Hematopoietic multipotent progenitor cell (in vitro differentiated cells): ENCODE results near the gene C2orf66.

DNA sequence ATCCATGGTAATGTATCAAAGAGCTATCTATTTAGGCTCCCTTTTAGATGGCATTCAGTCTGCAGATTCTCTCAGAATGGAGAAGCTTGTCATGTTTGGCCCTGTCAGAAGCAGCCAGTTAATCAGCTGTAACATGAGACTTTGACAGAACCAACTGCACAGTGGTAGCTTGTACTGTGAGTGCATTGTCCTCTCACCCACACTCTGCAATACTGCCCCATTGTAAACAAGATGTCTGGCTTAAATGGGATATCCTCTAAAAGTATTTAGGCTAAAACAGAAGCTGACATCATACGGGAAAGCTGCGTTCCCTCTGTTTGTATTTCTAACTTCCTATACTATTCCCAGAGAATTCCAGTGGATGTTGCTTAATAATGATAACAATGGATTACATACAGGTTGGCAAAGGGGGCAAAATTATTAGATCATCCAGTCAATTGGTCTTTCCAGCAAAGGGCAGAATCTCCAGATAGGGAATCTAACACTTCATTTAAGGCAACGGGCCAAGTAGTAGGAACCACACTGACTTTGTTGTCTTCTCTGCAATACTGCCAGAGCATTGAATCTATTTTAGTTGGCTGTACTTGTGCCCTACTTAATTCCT is 15.4 kb upstream of the STAT4 start:
- CAGE, long polyA plus RNA: no peak

- CAGE, long polyA plus RNA: no peak
Measured at GRCh38 chr2:191176808-191177153, 26.0 kb upstream of the STAT4 start.

DNA sequence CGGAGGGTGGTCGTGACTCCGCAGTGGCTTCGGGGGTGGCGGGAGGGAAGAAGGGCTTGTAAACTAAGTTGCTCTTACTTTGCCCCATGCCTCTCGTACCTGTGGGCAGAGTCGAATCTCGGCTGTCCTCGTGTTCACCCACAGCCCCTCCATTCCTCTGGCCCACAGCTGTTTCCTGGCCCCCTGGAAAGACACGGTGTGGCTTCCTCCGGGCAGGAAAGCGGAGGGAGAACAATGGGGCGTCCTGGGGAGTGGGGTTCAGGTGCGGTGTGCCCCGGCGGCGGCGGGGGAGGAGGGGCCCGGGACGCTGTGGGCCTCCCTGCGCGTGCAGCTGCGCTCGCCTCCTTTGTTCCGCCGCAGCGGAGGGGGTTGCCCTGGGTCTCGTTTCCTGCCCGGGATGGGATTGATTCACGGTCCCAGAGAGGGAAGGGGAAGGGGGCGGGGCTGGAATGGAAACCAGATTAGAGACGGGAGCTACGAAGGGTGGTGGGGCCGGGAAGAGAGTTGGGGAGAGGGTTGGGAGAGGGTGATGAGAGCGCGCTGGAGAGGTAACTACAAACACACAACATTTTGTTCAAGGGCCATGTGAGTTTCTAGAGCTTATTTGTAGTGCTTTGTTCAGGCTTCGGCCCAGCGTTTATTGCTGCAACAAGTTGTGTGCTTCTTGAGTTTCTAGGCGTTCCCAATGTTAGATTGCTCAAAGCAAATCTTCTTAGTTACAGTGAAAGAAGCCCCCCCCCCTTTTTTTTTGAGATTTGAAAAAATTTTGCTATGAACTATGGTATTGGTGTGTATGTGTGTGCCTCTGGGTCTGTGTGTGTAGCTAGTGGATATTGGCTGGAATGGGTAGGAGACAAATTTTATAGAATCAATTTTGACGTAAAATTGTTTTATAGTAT is 865 bp downstream of the MYO1B start:
- CAGE, long polyA plus RNA: no peak

DNA sequence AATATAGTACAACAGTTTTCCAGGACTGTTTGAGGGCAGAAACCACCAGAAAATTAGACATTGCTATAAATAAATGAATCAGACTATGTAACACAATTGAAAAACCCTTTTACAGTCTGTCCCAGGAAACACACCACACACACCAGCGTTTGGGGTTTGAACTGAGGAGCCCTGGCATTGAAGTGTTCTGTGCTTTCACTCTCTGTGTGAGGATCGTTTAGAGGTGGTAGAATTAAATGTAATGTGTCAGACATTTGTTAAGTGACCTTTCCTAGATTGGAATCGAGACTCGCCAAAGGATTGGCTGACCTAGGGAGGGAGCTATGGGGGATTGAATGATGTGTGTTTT is 1.5 kb downstream of the MYO1B start:
- CAGE, long polyA plus RNA: no peak

- CAGE, long polyA plus RNA: no peak
Measured at GRCh38 chr2:191247623-191248151, 2.5 kb downstream of the MYO1B start.

- CAGE, long polyA plus RNA: no peak
Measured at GRCh38 chr2:192155420-192155637, 39.4 kb downstream of the TMEFF2 start.

- CAGE, long polyA plus RNA: no peak
Measured at GRCh38 chr2:192165534-192166010, 29.2 kb downstream of the TMEFF2 start.

DNA sequence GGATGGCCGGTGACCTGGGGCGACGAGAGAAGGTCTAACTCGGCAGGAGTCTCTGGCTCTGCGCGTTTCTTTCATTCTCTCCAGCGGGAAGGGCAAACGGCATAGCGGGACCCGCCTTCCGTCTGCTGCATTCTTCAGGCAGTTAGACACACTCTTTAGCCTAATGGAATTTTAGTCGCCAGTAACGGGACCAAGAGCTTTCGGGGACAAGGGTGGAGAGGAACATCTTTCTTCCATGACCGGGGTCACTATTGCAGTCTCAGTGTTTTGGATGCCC is 1.2 kb upstream of the TMEFF2 start:
- CAGE, long polyA plus RNA: no peak

DNA sequence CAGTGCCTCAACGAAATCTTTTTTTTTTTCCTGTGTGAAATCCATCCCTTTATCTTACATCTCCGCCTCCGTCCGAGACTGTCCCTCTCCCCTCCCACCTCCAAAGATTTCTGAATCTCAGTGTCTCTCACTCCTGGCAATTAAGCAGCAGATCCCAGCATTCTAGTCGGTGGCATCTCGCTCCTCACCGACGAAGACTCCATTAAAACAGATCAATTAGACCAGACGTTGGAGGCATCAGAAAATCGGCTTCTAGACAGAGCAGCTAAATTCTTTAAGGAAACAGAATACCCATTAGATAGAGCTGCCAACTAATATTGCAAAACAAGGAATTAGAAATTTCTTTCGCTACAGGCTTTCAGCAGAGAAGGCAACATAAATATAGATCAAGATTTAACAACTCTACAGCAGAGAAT is 1.9 kb upstream of the TMEFF2 start:
- CAGE, long polyA plus RNA: no peak

- CAGE, long polyA plus RNA: no peak
Measured at GRCh38 chr2:195735345-195735976, 78.4 kb downstream of the SLC39A10 start.

GRCh38 chr2:196133902-196134236 is 37.5 kb downstream of the STK17B start:
- CAGE, long polyA plus RNA: no peak

GRCh38 chr2:196172495-196172948 is 1.1 kb upstream of the STK17B start:
- CAGE, long polyA plus RNA: no peak

DNA sequence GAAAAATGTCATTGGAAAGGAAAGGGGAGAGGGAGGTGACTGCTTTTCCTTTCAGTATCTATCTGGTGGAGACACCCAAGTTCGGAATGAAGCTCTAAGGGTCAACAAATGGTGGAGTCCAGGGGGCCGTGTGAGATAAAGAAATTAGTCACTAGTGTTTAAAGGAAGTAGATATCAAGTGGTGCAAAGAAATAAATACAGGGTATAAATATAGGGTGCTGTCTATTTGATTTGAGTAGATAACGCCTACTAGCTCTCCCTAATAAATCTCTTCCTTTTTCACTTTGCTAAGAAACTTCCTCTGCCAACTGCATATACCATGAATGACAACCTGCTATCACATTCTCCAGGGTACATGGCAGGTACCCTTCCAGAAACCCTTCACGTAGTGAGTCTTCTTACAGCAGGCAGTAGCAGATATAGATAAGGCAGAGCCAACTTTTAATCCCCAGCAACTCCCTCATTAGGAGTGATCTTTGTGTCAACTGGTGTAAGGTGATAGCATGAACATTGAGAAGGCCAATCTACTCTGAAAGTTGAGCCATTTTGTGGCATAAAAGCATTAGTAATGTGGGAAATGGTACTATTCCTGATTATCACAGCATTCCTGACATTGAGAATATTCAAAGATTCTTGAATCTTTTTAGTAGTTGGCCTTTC is 5.6 kb upstream of the STK17B start:
- CAGE, long polyA plus RNA: no peak

GRCh38 chr2:196262923-196263921 is 91.8 kb upstream of the STK17B start:
- CAGE, long polyA plus RNA: no peak

- CAGE, long polyA plus RNA: no peak
Measured at GRCh38 chr2:196809248-196809698, at the start of gene C2orf66. C2orf66 (minus strand) TSS chr2:196809355.

GRCh38 chr2:196914945-196916305 is 11.1 kb downstream of the PGAP1 start:
- CAGE, long polyA plus RNA: no peak

GRCh38 chr2:196980908-196981453 is 54.5 kb upstream of the PGAP1 start:
- CAGE, long polyA plus RNA: no peak

GRCh38 chr2:197010153-197010405 is 83.6 kb upstream of the PGAP1 start:
- CAGE, long polyA plus RNA: no peak

- CAGE, long polyA plus RNA: no peak
Measured at GRCh38 chr2:197094902-197095521, 168.5 kb upstream of the PGAP1 start.

- CAGE, long polyA plus RNA: no peak
Measured at GRCh38 chr2:197097374-197098576, 171.3 kb upstream of the PGAP1 start.